SK-N-DZ (cell line): ENCODE data around the genes NUDT7 and WWOX.

RAMPAGE:
- cytosol, long total RNA = no peak
- nucleus, long total RNA = no peak
These were observed 357.7 kb downstream of the CNTNAP4 start for GRCh38 chr16:76634683-76635486.

GRCh38 chr16:77722450-77723531, at the start of gene NUDT7:
Gene NUDT7, plus strand, starts transcription at chr16:77722514.
RAMPAGE:
- cytosol, long total RNA = start-site peak on the plus strand at chr16:77722514-77722549, 229 and 146 reads in 2 replicates
- nucleus, long total RNA = start-site peak on the plus strand at chr16:77722514-77722519, 125 and 75 reads in 2 replicates

DNA sequence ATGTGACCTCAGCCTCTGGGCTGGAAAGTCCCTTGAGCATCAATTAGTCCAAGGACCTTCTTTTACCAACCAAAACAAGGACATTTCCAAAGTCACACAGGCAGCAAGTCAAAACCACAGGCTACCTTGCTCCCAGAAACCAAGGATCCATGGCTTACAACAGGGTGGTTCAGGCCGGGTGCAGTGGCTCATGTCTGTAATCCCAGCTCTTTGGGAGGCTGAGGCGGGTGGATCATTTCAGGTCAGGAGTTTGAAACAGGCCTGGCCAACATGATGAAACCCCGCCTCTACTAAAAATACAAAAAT, 11.7 kb upstream of the VAT1L start:
RAMPAGE:
- cytosol, long total RNA = no peak
- nucleus, long total RNA = no peak

DNA sequence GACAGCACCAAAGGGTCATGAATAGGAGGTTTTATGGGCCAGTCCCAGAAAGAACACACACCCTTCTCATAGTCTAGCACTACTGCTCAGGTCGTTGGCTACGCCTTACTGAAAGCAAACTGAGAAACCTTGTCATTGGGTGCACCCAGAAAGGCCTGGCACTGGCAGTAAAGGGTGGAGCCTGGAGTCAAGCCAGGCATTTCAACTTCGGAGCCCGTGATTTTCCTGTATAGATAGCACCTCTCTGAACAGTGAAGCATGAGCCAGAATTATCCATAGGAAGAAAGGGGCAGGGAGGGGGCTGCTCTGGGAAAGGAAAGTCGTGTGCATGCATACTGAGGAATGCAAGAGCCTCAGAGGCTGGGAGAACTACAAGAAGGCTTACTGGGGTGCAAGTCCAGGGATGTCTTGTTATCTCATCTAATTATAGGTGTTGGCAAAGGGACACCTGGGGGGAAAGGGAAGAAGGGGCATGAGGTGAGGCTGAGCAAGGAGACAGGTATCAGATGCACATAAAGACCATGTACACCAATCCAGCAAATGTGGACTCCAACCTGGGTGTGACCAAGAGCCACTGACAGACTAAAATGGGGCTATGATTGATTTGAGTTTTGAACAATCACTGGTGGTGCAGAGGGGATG, 75.1 kb downstream of the VAT1L start:
RAMPAGE:
- cytosol, long total RNA = no peak
- nucleus, long total RNA = no peak

GRCh38 chr16:78099014-78100403, at the start of gene WWOX:
Gene WWOX, plus strand, starts transcription at chr16:78099654.
RAMPAGE:
- cytosol, long total RNA = start-site peak on the plus strand at chr16:78099661-78099725, 471 and 583 reads in 2 replicates
- nucleus, long total RNA = start-site peak on the plus strand at chr16:78099645-78099731, 738 and 295 reads in 2 replicates

DNA sequence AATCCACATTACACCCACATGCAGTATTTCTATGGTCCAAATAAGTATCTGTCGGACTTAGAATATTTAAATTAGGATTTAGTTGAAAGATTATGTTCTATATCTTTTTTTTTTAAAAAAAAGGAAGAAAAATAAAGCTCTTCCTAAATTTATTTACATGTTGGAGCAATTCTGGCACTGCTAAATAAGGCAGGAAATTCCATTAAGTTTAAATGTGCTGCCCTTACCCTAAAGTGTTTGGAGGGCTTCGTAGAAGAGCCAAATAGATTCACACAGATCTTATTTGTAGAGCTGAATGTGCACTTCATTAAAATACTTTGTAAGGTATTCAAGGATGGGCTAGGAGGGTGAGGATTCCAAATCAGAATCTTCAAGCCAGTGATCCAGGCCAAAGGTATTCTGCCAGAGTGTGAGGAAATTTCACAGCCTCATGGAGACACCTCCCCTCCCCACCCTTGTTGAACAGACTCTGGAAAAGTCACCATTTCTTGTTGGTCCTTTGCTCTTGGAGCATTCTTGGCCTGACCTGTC, 193.1 kb downstream of the WWOX start:
RAMPAGE:
- cytosol, long total RNA = no peak
- nucleus, long total RNA = no peak

DNA sequence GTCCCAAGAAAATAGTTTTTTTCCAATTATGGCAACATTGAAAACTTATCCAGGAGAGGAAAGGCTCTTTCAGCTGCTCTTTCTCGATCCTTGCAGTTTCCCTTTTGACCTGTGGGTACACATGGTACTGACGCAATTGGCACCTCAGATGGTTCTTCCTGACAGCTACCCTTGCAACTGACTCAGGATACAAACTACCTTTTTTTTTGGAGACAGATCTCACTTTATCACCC, 607.1 kb downstream of the WWOX start:
RAMPAGE:
- cytosol, long total RNA = no peak
- nucleus, long total RNA = no peak

GRCh38 chr16:78957637-78958137, 642.9 kb downstream of the MAF start:
RAMPAGE:
- cytosol, long total RNA = no peak
- nucleus, long total RNA = no peak

GRCh38 chr16:79286838-79287558, 313.5 kb downstream of the MAF start:
RAMPAGE:
- cytosol, long total RNA = no peak
- nucleus, long total RNA = no peak

DNA sequence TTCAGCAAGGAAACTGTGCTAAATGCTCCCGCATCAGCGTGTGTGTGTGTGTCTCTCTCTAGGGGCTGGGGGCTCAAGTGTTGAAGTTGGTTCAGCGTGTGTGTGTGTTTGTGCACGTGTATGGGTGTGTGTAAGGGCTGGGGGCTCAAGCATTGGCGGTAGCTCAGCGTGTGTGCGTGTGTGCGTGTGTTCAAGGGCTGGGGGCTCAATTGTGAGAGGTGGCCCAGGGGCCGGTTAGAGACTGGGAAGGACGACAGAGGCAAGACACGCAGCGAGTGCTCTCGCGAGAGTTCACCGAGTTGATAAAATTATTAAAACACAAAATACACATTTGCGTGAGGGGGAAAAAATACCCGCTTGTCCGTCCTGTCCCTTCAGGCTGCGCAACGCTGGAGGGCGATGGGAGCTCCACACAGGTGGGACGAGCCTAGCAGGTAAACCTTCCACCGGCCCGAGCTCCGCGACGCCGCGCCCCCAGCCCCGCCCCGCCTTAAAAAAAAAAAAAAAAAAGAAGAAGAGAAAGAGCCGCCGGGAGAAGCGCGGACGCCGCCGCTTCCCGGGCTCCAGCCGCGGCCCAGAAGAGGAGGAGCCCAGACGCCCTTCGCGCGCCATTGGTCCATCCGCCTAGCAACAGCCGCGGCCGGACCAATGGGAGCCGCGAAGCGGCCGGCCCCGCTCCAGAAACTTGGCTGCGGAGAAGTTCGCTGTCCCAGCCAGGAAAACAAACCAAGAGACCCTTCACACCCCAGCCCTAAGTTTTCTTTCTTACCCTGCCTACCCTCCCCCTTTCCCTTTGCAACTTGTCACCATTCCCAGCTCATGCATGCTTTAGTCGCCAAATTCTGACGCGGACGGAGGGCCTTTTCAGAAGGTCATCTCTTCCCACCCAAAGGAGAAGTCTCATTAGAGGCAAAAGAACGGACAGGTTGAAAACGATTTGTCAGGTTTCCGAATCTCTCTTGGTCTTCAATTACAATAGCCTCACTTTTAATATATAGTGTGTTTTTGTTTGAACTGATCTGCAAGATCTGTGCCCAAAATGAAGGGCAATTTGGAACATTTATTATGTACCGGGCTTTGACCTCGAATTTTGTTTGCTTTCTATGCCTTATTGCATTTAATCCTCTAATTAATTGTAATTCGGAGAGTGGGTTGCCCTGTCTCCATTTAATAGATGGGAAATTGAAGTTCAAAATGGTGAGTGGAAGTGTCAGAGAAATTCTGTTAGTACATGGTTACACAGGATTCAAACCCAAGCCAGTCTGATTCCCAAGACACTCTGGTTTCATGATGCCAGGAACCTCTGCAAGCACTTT, 170.0 kb upstream of the MAF start:
RAMPAGE:
- cytosol, long total RNA = no peak
- nucleus, long total RNA = no peak

GRCh38 chr16:79845644-79846241, 245.2 kb upstream of the MAF start:
RAMPAGE:
- cytosol, long total RNA = no peak
- nucleus, long total RNA = no peak

DNA sequence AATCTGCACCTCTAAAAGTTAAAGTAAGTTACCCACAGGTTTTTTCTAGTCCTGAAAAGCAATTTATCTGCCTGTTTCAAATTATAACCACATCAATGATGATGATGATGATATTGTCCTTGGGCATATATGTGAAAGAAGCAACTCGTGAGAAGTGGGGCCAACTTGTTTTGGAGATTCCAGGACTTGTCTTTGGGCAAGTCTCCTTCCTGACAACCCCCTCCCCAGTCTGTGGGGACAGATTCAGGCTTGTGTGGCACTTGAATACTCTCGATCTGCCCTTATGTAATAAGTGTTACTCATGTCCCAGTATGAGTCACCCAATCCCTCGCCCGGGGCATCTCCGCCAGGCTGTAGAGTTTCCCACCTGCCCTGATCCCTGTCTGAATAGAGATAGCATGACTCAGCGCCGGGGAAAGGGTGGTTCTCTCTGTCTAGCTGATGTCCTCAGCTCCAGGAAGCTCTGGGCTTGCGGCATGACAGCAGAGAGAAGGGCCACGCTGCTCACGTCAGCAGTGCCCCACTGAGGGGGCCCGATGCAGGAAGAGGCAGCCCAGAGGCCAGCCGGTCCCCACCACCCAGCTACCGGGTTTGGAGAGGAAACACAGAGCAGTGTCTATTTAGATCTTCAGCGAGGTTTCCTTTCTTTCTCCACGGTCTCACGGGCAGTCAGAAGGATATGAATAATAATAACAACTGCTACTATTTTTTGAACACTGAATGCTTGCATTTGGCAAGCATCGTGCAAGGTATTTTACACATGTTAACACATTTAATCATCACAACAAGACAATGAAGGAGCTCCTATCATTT, 426.6 kb upstream of the MAF start:
RAMPAGE:
- cytosol, long total RNA = no peak
- nucleus, long total RNA = no peak

GRCh38 chr16:80569457-80570123, 28.8 kb downstream of the DYNLRB2 start:
RAMPAGE:
- cytosol, long total RNA = no peak
- nucleus, long total RNA = no peak

GRCh38 chr16:80883169-80883374, 78.7 kb upstream of the CDYL2 start:
RAMPAGE:
- cytosol, long total RNA = no peak
- nucleus, long total RNA = no peak

DNA sequence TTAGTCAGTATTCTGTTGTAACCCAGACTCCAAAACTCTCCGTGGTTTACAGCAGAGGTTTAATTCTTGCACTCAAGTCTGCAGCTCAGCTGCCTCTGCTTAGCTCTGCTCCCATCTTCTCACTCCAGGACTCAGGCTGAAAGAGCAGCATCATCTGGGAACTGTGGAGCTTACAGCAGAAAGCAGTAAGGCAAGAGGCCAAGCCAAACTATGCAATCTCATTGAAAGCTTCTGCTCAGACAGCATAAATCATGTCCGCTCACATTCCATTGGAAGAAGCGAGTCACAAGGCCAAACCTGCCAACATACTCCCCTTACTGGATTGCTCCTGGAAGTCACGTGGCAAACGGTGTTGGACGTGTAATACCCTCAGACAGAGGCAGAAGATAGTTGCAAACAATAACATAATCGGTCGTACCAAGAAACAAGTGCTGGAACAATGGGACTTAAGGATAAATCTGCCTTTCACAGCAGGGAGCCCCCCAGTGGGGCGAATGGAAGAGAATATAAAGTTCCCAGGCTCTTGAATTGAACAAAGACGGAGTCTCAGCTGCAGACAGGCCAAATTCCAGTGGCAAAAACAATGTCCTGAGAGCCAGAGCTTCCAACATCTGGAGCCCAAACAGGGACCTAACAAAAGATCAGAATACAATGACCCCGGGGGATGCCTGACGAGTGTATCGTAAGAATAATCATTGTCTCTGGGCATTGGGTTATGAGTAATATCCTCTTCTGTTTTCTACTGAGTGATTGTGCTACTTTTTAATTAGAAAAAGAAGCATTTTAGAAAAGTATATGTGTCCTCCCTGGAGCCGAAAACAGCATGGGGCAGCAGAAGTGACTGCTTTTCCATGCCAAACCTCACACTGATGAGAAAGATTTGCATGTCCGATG, 68.5 kb downstream of the CMC2 start:
RAMPAGE:
- cytosol, long total RNA = no peak
- nucleus, long total RNA = no peak

GRCh38 chr16:80997369-80997890, 9.3 kb downstream of the CMC2 start:
RAMPAGE:
- cytosol, long total RNA = no peak
- nucleus, long total RNA = no peak

DNA sequence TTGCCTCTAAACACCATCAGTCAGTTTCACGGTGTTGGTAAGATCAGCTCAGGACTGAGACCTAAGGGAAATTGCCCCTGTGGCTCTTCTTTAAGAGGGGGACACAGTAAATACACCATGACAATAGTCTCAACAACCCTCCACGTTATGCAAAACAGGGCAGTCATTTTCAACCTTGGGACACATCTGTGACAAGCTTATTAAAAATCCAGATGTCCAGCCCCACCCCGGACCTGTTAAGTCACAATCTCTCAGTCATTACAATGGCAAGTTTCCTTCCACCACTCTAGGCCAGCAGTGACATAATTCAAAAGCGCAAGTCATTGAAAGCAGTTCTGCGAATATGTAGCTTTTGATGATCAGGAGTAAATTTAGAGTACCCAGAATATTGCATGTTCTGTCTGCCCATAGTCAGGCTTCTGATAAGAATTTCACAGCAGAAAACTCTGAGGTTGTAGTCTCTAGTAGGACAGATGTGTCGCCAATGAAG, 1.3 kb downstream of the ATMIN start:
RAMPAGE:
- cytosol, long total RNA = no peak
- nucleus, long total RNA = no peak

DNA sequence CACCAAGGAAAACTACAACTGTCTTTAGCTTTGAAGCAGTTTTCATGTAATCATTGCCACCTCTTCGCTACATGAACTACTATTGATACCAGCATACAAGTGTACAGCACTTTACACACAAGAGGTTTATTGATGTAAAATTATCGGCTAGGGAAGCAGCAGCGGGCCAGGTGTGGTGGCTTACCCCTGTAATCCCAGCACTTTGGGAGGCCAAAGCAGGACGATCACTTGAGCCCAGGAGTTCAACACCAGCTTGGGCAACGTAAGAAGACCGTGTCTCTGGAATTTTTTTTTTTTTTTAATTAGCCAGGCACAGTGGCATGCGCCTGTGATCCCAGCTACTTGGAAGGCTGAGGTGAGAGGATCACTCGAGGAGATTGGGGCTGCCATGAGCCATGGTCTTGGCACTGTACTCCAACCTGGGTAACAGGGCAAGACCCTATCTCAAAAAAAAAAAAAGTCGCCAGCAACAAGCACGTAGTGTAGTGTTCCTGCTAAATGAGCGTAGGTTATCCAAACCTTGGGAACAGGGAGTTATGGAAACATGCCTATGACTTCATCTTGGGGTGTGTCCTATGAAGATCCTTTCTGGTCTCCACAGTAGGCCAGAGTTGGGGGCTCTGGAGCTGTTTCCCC, 10.0 kb downstream of the ATMIN start:
RAMPAGE:
- cytosol, long total RNA = no peak
- nucleus, long total RNA = no peak

GRCh38 chr16:81096765-81097334, 655 bp upstream of the GCSH start:
RAMPAGE:
- cytosol, long total RNA = no peak
- nucleus, long total RNA = no peak

GRCh38 chr16:81407161-81407653, 37.4 kb upstream of the CMIP start:
RAMPAGE:
- cytosol, long total RNA = no peak
- nucleus, long total RNA = no peak